ENCODE measurements around a stretch of chr4.

GRCh38 chr4:16683960-16684585 lies 214.4 kb downstream of the LDB2 start:
- PRO-cap, 3 experiments, result no peak in any of the 3 experiments
- RRBS, result no CpG with 5 or more reads among the region's 6 CpGs

DNA sequence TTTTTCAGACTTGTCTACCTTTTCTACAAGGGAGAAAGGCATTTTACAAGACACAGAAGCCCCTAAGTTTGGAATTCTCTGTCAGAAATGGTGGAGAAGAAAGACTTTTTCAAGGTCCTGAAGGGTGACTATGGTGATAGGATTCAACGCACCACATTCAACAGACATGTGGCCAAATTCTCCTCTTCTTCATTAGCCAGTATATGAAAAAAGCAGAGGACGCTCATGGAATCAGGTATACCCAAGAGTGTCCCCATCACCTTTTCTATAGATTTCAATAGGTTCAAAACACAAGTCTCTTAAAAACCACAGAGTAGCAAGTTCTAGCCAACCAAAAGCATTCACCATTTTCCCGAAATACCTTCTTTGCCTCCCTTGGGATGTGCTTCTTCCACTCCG lies 156.0 kb downstream of the LDB2 start:
- PRO-cap, 3 experiments, result no peak in any of the 3 experiments
- RRBS, result no CpG with 5 or more reads among the region's 4 CpGs

- PRO-cap, 3 experiments, result no peak in any of the 3 experiments
- RRBS, result 29% methylated on average over 1 of the region's 35 CpGs
Observed at GRCh38 chr4:17636331-17637147, 22.1 kb downstream of the MED28 start.

DNA sequence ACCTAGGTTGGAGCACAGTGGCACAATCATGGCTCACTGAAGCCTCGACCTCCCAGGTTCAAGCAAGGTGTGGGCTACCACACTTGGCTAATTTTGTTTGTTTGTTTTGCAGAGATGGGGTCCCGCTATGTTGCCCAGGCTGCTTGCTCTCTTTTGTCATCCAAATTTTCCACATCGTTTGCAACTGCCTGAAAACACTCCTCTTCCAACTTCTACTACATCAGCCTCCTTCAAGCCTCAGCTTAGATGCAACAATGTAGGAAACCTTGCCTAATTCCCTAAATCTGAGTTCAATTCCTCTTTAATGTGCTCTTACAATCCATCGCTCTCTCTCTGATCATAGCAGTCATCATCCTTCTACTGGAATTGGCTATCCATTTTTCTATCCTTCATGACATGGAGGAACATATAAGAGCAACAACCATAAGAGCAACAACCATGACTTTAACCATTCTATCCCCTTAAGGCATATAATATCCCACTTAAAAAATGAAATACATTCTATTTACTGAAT lies 59.5 kb downstream of the NCAPG start:
- PRO-cap, 3 experiments, result no peak in any of the 3 experiments
- RRBS, result no CpG with 5 or more reads among the region's 4 CpGs

DNA sequence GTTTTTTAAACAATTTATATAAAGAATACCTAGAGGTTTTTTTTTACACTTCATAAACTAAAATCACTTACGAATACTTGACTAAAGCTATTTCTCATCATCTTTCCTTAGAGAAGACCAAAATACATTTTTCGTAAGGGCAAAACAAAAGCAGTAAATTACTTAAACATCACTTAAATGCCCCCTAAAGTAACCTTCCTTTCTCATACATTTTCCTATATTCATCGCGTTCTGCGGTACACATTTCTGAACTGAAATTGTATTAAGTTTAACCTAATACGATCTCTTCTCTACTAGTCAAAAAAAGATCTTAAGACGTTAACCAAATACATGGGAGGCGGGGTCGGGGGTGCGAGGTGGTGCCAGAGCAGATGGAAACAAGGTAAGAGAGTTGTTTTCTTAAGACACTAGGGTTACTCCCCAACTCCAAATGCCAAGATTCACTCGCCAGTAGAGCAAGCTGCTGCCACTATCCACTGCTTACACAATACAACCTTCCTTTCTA lies 1.6 kb downstream of the LCORL start:
- PRO-cap, 3 experiments, result no peak in any of the 3 experiments
- RRBS, result no CpG with 5 or more reads among the region's 11 CpGs

- PRO-cap, 3 experiments, result no peak in any of the 3 experiments
- RRBS, result no CpG with 5 or more reads among the region's 2 CpGs
Observed at GRCh38 chr4:18321664-18322104, 300.1 kb upstream of the LCORL start.

DNA sequence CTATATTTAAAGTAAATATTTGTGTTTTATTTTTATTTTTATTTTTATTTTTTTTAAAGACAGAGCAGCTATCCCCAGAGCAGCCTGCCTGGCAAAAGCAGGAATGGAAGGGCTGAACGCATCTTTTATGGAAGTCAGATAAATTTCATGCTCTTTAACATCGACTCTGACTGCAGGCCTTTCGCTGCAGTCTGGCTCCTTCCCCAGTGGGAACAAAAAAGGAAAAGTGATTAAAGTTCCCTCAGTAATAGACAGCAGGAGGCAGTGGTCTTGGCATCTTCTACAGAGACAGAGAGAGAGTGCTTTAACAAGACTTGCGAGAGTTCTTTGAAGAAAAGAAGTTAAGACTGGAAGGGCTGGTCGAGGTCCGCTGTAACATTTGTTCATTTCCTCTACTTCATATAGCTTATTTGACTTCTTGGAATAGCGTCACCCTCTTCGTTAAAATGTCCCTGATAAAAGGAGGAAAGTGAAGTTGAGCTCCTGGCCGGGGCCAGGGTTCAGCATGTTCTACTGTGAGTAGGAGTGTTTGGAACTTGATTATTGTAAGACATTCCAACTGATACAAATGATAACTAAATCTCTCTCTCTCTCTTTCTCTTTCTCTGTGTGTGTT lies 179.8 kb downstream of the SLIT2 start:
- PRO-cap, 3 experiments, result no peak in any of the 3 experiments
- RRBS, result no CpG with 5 or more reads among the region's 9 CpGs

- PRO-cap, 3 experiments, result no peak in any of the 3 experiments
- RRBS, result no CpG with 5 or more reads among the region's 3 CpGs
Observed at GRCh38 chr4:20619722-20620656, 80.3 kb upstream of the PACRGL start.

GRCh38 chr4:22997219-22997869 lies 481.5 kb upstream of the ADGRA3 start:
- PRO-cap, 3 experiments, result no peak in any of the 3 experiments
- RRBS, result no CpG with 5 or more reads among the region's 12 CpGs

GRCh38 chr4:23392893-23393459 lies 496.9 kb downstream of the PPARGC1A start:
- PRO-cap, 3 experiments, result no peak in any of the 3 experiments
- RRBS, result no CpG with 5 or more reads among the region's 5 CpGs

GRCh38 chr4:23875048-23875723 lies 14.7 kb downstream of the PPARGC1A start:
- PRO-cap, 3 experiments, result no peak in any of the 3 experiments
- RRBS, result no CpG with 5 or more reads among the region's 7 CpGs

DNA sequence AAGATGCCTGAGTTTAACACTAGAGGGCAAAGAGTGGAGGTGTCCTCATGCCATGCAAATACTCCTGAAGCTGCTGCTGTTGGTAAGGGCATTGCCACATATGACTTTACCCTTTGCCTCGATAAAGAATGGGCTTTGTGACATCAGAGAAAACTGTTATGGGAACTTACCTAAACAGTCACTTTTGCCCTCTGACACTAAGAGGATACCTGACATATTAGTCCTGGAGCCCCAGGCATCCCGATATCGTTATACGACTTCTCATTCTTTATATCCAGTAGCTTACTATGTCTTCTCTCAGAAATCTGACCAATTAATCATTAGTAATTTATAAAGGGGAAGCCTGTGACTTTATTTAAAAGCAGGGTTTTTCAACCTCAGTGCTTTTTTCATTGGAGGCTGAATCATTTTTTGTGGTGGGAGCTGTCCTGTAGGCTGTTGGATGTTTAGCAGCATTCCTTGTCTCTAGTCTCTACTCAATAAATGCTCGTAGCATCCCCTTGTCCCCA lies 7.8 kb downstream of the PPARGC1A start:
- PRO-cap, 3 experiments, result no peak in any of the 3 experiments
- RRBS, result no CpG with 5 or more reads among the region's 5 CpGs

DNA sequence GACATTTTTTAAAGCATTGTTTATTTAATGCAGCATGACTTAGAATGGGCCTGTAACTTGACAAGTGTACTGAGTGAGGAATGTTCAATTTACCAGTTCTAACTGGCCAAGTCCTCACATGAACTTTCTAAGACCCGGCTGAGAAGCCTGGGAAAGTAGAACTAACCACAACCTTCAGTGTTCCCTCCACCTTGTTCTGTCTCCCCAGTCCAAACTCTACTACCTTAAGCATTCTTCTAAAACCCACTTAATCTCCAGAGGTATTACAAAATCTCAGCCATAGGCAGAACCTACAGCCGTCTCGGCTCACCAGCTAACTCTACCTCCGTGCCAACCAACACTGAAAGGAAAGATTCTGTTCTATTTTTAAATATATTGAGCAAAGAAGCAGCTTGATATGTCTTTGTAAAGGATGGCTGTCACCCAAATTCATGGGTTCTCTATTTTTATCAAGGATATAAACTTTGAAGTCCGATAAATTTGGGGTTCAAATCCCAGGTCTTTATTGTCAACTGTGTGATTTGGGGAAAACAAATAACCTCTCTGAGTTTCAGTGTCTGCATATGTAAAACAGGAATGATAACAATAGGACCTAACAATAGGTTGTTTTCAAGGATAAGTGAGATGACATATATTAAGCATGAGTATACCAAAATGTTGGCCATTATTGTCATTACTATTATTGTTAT lies 6.7 kb downstream of the PPARGC1A start:
- PRO-cap, 3 experiments, result no peak in any of the 3 experiments
- RRBS, result no CpG with 5 or more reads among the region's 5 CpGs

DNA sequence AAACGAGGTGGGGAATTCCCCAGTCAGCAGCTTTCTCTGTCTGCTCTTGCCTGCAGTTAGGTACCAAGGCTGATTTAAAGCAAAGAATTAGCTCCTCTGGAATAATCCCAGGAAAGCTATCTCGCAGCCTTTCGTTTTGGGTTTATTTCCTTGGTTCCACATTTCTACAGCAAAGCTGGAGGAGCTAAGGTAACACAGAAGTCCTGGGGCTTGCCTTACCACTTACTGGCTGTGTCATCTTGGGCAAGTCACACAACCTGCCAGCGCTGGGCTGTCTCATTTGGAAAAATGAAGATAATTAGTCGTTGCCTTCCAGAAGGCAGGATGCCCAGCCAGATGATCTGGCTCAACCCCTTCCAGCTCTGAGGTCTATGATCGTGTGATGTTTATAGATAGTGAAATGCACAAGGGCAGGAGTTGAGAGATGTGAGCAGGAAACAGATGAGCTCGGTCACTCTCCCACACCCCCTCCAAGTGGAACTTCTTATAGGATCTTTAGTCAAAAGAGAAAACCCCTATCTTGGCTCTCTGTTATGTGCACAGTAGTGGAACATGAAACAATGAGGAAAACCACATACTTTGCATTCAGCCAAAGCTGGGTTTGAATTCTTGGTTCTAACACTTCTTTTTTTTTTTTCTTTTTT lies 336.7 kb upstream of the PPARGC1A start:
- PRO-cap, 3 experiments, result no peak in any of the 3 experiments
- RRBS, result no CpG with 5 or more reads among the region's 7 CpGs

GRCh38 chr4:24521719-24522390 lies 62.5 kb downstream of the DHX15 start:
- PRO-cap, 3 experiments, result no peak in any of the 3 experiments
- RRBS, result no CpG with 5 or more reads among the region's 3 CpGs

- PRO-cap, 3 experiments, result no peak in any of the 3 experiments
- RRBS, result no CpG with 5 or more reads among the region's 12 CpGs
Observed at GRCh38 chr4:24597834-24598517, 13.6 kb upstream of the DHX15 start.

DNA sequence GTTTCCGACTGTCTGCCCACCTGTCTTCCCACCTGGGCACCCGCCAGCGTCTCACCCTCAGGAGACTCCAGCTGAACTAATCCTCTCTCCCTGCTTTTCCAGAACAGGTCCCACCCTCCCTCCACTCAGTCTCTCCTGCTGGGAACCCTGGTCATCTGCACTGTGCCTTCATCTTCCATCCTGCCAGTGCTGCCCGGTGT lies 2.8 kb downstream of the SOD3 start:
- PRO-cap, 3 experiments, result no peak in any of the 3 experiments
- RRBS, result no CpG with 5 or more reads among the region's 4 CpGs

GRCh38 chr4:24975377-24975928 lies 55.3 kb downstream of the LGI2 start:
- PRO-cap, 3 experiments, result no peak in any of the 3 experiments
- RRBS, result no CpG with 5 or more reads among the region's 5 CpGs

DNA sequence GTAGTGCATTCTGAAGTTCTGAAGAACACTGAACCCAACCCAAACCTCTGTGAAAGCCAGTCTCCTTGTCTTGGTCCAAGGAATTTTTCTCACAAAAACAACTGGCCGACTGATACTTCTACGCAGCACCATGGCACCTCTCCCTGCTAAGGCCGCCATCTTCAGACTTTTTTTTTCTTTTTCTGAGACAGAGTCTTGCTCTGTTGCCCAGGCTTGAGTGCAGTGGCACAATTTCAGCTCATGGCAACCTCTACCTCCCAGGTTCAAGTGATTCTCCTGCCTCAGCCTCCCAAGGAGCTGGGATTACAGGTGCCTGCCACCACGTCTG lies 30.6 kb downstream of the SLC34A2 start:
- PRO-cap, 3 experiments, result no peak in any of the 3 experiments
- RRBS, result no CpG with 5 or more reads among the region's 4 CpGs

- PRO-cap, 3 experiments, result no peak in any of the 3 experiments
- RRBS, result no CpG with 5 or more reads among the region's 7 CpGs
Observed at GRCh38 chr4:25790012-25790627, 72.7 kb downstream of the SEL1L3 start.

Data from breast (tissue), 4 donors.